Gastrocnemius medialis (tissue), 3 donors: Measurements from ENCODE around the gene PADI1.

DNA sequence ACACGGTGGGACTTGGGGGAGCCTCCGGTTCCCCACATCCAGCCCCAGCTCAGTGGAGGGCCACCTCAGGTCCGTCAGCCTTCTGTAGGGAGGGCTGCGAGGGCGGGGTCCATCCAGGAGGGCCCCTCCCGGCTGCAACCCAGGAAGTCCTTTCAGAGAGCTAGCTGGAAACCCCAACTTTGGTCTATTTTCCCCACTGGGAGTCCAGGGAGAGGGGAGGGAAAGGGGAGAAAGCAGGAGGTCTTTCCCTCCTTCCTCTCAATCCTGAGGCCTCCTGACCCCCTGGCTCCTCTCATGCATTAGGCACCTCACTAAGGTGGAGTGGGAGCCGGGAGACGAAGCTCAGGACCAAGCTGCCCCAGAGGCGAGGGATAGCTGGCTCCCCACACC, 1.2 kb downstream of the MFAP2 start:
- PRO-cap: no peak
- RAMPAGE, long total RNA, 3 experiments: no peak in any of the 3 experiments

- PRO-cap: no peak
- RAMPAGE, long total RNA, 3 experiments: no peak in any of the 3 experiments
Measured at GRCh38 chr1:17097589-17098231, 21.5 kb downstream of the PADI2 start.

DNA sequence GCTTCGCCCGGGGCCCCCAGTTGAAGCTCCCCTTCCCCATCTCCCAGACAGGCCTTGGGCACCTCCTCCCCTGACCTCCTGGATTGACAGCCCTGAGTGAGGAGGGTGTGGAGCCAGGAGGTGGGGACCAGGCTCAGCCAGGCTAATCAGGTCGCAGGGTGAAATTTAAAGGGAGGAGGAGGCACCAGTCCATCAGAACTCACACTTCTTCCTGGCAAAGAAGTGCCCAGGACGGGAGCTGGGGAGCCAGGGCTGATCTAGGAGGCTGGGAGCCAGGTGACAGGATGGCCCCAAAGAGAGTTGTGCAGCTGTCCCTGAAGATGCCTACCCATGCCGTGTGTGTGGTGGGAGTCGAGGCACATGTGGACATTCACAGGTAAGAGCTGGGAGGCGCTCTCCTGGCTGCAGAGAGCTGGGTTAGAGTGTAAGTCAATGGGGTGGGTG, at the start of gene PADI1:
Gene PADI1, plus strand, starts transcription at position 195 of the 444 bp plus-strand sequence.
- PRO-cap: no peak
- RAMPAGE, long total RNA, 3 experiments: no peak in any of the 3 experiments

GRCh38 chr1:17216252-17216584, 11.3 kb downstream of the PADI1 start:
- PRO-cap: no peak
- RAMPAGE, long total RNA, 3 experiments: no peak in any of the 3 experiments

- PRO-cap: no peak
- RAMPAGE, long total RNA, 3 experiments: no peak in any of the 3 experiments
Measured at GRCh38 chr1:17350153-17350704, 21.8 kb upstream of the PADI6 start.

GRCh38 chr1:17410964-17411219, 28.6 kb downstream of the RCC2 start:
- PRO-cap: no peak
- RAMPAGE, long total RNA, 3 experiments: no peak in any of the 3 experiments

DNA sequence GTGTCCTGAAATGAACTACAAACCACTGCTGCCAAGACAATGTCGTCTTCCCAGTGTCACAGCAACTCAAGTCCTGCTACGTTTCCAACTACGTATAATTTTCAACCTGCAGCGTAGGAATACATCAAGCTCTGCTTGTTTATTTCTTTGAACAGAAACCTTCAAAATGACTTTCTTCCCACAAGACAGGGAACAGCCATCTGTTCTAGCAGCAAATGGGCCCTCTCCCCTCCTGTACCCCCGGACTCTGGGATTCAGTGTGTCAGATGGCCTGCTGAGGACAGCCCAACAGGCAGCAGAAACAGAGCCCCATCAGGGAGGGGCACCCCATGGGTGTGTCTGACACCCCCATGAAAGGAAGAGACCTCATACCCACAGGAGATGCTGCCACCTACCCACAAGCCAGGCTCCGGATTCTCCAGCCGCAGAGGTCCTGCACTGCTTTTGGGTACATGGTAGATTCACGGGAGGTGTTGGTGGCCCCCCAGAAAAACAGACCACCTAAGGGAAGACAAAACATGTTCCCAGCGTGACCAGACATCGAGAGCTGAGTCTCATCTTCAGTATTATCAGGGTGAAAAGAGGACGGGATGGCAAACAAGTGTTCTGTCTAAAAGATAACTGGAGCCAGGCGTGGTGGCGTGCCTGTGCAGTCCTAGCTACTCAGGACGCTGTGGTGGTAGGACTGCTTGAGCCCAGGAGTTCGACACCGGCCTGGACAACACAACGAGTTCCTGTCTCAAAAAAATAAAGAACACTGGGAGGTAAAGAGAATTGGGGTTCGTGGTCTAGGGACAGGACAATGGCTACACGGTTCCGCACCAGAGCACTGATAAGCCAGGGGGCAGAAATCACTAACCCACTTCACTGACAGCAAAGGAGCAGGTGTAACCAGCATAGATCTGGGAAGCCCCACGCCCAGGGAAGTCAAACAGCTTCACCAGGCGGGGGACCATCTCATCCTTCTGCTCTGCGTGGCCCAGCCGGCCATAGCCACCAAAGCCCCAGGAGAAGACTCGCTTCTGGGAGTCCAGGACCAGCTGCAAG, 26.5 kb downstream of the RCC2 start:
- PRO-cap: no peak
- RAMPAGE, long total RNA, 3 experiments: no peak in any of the 3 experiments

DNA sequence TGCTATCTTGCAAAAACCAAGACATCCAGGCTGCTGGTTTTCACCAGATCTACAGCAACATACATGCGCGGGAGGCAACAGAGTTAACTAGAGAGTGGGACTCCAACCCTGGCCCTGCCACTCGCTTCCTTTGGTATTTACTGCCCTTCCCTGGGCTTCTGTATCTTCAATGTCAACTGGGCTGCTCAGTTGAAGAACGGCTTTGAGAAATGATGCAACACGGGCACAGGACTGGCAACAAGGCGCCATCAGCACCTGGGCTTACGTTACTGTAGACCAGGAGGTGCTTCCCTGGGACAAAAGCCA, 11.6 kb downstream of the RCC2 start:
- PRO-cap: no peak
- RAMPAGE, long total RNA, 3 experiments: no peak in any of the 3 experiments

- PRO-cap: no peak
- RAMPAGE, long total RNA, 3 experiments: no peak in any of the 3 experiments
Measured at GRCh38 chr1:17441276-17442145, 2.0 kb upstream of the RCC2 start.

DNA sequence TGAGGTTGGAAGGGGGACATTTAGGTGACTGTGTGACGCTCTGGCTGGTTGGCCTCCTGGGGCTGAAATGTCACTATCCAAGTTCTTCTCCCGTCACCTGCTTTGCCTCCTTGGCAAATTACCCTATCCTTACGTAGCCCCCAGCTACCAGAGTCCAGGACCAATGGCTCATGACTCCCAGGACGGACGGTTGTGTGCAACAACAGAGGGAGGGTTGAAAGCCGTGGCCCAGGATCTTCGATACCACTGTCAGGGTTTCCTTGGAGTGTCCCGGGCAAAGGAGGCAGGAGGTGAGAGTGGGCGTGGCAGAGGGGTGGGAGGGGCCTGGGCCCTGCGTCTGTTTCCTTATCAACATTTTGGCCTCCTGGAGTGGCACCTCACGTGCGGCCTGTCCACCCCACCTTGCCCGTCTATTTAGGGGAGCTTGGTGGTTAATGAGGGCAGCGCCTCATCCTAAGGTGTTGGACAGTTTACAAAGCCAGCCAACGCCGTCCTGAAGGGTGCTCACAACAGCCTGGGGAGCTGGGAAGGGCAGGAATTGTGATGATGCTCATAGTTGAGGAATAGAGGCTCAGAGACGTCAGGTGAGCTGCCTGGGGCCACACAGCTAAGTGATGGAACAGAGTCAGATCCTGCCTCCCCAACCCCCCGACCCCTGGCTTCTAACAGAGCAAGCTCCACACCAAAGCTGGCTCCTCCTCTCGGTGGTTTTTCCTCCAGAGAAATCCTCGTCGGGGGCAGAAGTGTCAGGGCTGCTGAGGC, 17.5 kb upstream of the ARHGEF10L start:
- PRO-cap: no peak
- RAMPAGE, long total RNA, 3 experiments: no peak in any of the 3 experiments

DNA sequence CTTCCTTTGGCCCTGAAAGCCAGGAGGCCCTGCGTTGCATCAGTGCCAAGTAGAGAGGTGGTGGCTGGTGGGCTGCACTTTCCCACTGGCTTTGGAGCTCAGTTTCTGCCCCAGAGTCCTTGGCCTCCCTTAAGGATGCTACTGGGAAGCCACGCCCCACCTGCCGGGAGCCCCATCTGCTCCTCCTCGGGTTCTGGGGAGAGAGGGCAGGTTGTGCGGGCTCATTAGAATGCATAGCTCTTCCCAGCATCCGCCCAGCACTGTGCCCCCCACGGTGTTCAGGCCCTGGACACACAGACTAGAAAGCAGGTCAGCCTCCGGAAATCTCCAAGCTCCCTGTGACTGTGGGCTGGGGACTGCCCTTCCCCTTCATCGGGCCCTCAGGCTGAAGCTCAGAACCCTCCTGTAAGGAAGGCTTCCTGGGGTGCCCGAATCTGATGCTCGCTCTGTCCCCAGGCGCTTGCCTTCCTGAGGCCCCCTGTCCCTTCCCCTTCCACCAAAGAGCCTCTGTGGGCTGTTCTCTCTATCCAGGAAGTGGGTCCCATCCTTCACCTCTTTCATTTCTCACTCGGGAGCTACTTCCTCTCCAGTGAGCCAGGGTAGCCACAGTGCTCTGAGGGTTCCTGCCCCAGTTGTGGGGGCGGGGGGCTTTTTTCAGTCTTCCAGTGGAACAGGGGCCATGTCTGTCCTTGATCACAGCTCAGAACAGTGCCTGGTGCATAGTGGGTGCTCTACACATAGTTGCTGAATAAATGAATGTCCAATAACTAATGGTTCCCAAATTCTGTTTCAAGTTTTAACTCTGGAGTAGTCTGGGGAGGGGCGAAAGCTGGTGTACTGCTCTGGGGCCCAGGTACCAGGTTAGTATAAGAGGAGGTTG, 1.4 kb downstream of the ARHGEF10L start:
- PRO-cap: no peak
- RAMPAGE, long total RNA, 3 experiments: no peak in any of the 3 experiments

GRCh38 chr1:17553795-17554410, 14.4 kb downstream of the ARHGEF10L start:
- PRO-cap: no peak
- RAMPAGE, long total RNA, 3 experiments: no peak in any of the 3 experiments

DNA sequence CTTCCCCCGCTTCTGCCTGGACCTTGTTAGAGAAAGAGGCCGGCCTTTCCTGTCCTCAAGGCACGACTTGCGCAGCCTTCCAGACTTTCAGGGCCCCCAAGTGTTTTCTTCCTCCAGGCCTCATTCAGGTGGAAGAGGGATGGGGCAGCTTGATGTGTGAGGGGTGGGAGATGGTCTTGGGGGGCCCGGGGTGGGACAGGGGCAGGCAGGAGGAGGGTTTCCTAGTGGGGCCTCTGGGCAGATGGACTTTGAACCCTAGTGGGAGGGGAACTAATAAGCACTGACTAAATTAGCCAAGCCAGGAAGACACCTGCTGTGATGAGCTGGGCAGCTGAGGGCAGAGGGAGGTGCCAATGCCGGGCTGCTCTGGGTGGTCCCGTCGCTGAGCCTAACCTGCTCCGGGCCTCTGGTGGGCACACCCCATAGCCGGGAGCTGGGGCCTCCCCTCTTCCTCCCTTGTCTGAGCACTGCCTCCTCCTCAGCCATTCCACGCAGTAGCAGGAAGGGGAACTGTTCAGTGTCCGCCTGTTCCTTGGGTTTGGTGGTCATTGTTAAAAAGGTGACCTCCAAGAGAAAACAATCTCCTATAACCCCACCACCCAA, 36.6 kb downstream of the ARHGEF10L start:
- PRO-cap: no peak
- RAMPAGE, long total RNA, 3 experiments: no peak in any of the 3 experiments

GRCh38 chr1:17609377-17609931, 70.0 kb downstream of the ARHGEF10L start:
- PRO-cap: unidirectional peak, minus-strand start at chr1:17609679
- RAMPAGE, long total RNA, 3 experiments: no peak in any of the 3 experiments

- PRO-cap: bidirectional peak, plus-strand start at chr1:17625261, minus-strand start at chr1:17624989
- RAMPAGE, long total RNA, 3 experiments: no peak in any of the 3 experiments
Measured at GRCh38 chr1:17624715-17625546, 85.4 kb downstream of the ARHGEF10L start.

- PRO-cap: no peak
- RAMPAGE, long total RNA, 3 experiments: no peak in any of the 3 experiments
Measured at GRCh38 chr1:18384323-18384820, 96.4 kb upstream of the KLHDC7A start.

GRCh38 chr1:18670020-18670737, 39.5 kb downstream of the PAX7 start:
- PRO-cap: no peak
- RAMPAGE, long total RNA, 3 experiments: no peak in any of the 3 experiments

- PRO-cap: no peak
- RAMPAGE, long total RNA, 3 experiments: no peak in any of the 3 experiments
Measured at GRCh38 chr1:18923533-18924711, 21.6 kb upstream of the ALDH4A1 start.

- PRO-cap: no peak
- RAMPAGE, long total RNA, 3 experiments: no peak in any of the 3 experiments
Measured at GRCh38 chr1:18941214-18941826, 15.2 kb downstream of the IFFO2 start.

GRCh38 chr1:18955417-18956391, 772 bp downstream of the IFFO2 start:
- PRO-cap: unidirectional peak, plus-strand start at chr1:18955724; unidirectional peak, plus-strand start at chr1:18955925
- RAMPAGE, long total RNA, 3 experiments: no peak in any of the 3 experiments